ENCODE measurements around the gene RHOH.

DNA sequence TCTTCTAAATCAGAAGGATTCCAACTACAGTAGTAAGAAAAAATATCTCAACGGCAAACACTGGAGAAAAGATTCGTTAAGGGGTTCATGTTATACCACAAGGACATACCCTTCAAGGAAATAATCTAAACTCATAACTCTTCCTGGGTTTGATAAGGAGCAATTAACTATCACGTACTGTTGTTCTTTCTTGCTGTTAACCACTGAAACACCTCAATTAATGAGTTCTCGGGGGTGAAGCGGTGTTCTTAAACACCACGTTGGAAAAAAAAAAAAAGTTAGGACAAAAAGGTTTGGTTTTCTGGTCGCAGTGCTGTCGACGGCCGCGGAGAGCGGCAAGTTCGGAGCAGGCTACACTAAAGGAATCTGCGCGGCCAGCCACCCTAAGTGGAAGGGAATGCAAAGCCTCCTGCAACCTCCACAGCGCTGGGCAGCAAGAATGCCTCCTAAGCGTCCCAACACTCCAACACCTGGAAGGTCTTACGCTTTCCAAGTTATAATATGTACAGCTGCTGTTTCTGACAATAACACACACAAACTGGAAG is 1.3 kb downstream of the SMIM14 start:
- PRO-cap, 2 experiments, result no peak in any of the 2 experiments

GRCh38 chr4:39637881-39637997 is 926 bp downstream of the SMIM14 start:
- PRO-cap, 2 experiments, result no peak in any of the 2 experiments

GRCh38 chr4:40176374-40177077 is 20.3 kb upstream of the RHOH start:
- PRO-cap, 2 experiments, result no peak in any of the 2 experiments

GRCh38 chr4:40196636-40197401 is at the start of gene RHOH:
Gene RHOH, plus strand, starts transcription at chr4:40197031.
- PRO-cap, 2 experiments, result no peak in any of the 2 experiments

DNA sequence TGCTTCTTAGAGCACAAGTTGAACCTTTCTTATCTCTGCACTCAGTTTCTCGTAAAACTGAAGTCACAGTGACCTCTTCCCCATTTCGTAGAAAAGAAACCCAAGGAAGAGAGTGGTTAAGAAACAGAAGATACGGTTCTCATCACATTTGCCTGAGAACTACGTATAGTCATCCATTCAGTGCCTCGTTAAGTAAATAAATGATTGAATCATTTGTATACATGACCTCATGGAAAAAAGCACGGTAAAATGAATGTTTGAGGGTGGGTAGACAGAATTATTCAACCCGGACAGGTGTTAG is 4.1 kb downstream of the RHOH start:
- PRO-cap, 2 experiments, result no peak in any of the 2 experiments

DNA sequence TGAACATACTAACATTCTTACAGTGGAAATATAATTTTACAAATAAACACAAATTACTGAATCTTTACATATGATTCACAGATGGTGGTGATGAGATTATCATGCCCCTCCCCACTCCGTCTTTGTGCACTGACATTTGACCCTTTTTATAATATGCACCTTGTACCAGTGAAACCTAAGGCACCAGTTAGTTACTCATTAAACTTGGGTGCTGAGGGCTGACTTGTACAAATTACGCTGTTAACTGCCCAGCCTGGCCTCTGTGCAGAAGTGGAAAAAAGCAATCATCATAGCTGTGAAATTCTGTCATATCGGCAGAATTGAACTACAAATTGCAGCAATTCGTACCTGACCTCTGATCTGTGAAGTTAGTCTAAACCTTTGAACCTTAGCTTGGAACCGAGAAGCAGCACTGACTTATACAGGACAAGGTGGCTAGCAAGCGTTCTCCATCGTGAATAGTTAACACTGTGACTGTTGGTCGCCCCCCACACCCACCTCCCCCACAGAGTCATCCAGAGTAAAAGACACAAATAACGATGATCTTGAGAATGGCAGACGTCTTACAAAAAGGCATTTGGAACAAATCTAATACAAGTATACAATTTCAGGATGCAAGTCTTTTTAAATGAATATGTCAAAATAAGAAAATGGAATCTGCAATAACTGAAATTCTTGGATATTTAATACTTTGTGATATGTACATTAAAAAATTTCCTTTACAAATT is 138.9 kb downstream of the CHRNA9 start:
- PRO-cap, 2 experiments, result no peak in any of the 2 experiments

- PRO-cap, 2 experiments, result no peak in any of the 2 experiments
Observed at GRCh38 chr4:40495169-40495887, 134.3 kb downstream of the RBM47 start.

GRCh38 chr4:40514411-40515227 is 115.0 kb downstream of the RBM47 start:
- PRO-cap, 2 experiments, result no peak in any of the 2 experiments

DNA sequence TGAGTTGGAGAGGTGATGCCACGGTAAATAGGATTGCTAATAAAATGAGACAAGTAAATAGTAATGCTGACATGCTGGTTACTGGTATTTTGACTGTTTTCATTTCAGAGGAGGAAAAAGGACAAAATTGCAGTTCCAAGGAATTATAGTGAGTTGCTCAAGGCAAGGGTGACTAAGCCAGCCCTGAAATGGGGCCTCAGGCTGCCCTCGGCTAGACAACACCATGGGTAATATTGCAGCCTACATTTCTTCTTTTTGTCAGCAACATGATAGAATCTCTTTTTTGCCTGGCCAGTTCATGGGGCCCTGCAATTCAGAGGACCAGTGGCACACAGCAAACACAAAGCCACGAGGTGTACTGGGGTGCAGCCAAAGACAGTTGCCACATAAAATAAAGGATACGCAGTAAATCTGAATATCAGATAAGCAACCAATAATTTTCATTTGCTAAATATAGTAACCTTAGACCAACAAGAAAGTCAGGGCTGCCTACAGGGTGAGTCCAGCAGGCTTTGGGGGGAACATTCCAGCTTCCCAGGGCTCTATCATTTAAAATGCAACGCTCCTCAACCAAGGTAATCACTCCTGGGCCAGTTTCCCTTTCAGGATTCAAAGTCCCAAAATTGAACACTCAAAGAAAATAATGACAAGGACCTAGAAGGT is 41.8 kb downstream of the RBM47 start:
- PRO-cap, 2 experiments, result no peak in any of the 2 experiments

GRCh38 chr4:40594068-40595248 is 35.2 kb downstream of the RBM47 start:
- PRO-cap, 2 experiments, result no peak in any of the 2 experiments

- PRO-cap, 2 experiments, result no peak in any of the 2 experiments
Observed at GRCh38 chr4:40625732-40626908, 3.5 kb downstream of the RBM47 start.

DNA sequence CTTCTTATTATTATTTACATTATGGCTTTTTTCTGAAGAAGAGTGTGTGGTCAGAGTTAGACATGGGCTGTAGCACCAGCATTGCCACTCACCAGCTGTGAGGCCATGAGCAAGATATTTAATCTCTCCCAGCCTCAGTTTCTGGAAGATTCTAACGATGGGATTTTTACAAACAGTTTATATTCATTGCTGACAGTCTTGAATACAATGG is 1.3 kb upstream of the RBM47 start:
- PRO-cap, 2 experiments, result no peak in any of the 2 experiments

DNA sequence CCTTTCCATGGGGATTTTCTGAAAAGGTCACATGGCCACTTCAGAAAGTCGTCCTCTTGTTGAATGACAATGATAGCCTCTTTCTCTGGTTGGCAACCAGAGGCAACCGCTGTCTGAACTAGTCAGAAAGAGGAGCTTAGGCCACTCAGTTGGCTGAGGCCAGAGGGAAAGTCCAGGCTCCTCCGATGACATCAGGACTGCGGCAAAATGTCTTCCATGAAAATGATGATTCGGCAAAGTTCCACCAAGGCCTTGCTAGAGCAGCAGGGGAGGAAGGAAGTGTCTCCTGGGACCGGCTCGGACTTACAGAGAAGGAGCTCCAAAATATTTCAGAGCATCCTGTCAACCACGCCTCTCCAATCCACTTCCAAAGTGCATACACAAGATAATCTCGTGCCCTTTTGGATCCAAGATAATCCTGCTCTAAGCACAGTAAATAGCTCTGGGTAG is 19.2 kb upstream of the RBM47 start:
- PRO-cap, 2 experiments, result no peak in any of the 2 experiments

GRCh38 chr4:40734590-40734945 is 15.2 kb upstream of the NSUN7 start:
- PRO-cap, 2 experiments, result no peak in any of the 2 experiments

GRCh38 chr4:40908016-40909107 is 158.6 kb downstream of the NSUN7 start:
- PRO-cap, 2 experiments, result no peak in any of the 2 experiments

DNA sequence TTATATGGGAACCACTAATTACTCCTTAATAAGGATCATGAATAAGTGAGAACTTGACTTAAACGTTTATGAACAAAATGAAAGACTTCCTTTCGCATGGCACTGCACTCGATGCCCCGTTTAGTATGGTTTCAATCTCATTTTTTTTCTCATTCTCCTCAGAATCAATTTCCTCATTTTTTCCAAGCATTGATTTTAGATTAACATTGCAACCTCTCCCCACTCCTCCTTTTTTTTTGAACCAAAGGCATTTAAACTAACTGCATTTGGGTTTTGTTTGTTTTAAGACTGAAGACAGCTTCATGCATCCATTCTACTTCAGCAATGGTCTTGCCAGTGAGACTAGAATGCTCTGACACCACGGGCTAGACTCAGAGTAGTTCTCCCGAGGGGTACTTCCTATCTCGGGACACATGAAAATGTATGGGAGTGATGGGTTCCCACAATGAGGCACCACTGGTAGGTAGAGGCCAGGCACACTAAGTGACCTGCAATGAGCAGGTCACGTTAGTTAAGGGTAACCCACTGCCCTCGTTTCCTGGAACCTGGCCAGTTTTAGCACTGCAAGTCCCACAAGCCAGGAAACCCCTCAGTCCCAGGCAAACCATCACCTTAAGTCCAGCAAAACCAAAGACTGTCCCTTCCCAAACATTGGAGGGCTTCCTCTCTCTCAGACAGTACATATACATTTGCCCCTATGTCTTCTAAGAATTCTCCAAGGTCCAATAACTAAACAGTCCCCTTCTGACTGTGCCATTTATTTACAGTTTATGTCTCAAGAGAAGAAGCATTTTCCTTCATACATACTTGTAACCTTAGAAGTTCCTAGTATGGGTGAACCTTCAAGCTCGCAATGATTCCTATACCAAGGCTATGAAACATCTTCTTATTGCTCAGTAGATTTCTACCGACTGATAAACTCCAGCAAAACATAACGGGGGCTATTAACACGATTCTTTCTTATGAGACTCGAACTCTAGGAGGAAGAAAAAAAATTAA is 220.8 kb downstream of the NSUN7 start:
- PRO-cap, 2 experiments, result no peak in any of the 2 experiments

DNA sequence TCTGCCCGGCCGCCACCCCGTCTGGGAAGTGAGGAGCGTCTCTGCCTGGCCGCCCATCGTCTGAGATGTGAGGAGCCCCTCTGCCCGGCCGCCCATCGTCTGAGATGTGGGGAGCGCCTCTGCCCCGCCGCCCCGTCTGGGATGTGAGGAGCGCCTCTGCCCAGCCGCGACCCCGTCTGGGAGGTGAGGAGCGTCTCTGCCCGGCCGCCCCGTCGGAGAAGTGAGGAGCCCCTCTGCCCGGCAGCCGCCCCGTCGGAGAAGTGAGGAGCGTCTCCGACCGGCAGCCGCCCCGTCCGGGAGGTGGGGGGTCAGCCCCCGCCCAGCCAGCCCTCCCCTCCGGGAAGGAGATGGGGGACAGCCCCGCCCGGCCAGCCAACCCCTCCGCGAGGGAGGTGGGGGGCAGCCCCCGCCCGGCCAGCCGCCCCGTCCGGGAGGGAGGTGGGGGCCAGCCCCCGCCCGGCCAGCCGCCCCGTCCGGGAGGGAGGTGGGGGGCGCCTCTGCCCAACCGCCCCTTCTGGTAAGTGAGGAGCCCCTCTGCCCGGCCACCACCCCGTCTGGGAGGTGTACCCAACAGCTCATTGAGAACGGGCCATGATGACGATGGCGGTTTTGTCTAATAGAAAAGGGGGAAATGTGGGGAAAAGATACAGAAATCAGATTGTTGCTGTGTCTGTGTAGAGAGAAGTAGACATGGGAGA is 165.1 kb downstream of the APBB2 start:
- PRO-cap, 2 experiments, result no peak in any of the 2 experiments

GRCh38 chr4:41327607-41328150 is 71.0 kb downstream of the UCHL1 start:
- PRO-cap, 2 experiments, result no peak in any of the 2 experiments

GRCh38 chr4:41361659-41361877 is 104.8 kb downstream of the UCHL1 start:
- PRO-cap, 2 experiments, result no peak in any of the 2 experiments

GRCh38 chr4:41363280-41364093 is 106.8 kb downstream of the UCHL1 start:
- PRO-cap, 2 experiments, result no peak in any of the 2 experiments

All from psoas muscle (tissue), 2 donors.